Spinal cord (tissue), 3 donors: ENCODE data around the genes USP34, EHBP1, OTX1 and VPS54.

DNA sequence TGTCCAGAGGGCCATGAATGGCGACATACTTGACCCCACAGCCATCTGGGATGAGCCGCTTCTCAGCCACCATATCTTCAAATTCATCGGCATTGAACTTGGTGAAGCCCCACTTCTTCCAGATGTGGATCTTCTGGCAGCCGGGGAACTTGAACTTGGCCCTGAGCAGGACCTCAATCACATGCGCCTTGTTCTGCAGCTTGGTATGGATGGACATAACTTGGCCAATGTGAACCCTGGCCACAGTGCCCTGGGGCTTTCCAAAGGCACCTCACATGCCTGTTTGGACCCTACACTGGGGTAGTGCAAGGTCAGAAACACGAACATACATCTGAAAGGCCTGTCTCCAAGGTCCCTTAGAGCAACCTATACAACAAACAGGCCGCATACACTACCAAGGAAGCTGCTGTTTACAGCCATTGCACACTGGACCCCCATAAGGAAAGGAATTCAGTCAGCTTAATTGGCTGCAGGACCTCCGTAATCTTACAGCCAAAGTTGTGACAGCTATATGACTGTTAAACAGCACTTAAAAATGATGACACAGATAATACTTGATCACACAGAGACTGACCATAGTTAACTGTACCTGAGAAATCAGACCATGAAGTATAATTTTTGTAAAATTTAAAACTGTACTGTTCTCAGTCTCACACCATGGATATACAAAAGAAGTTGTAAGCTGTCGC is 53.8 kb downstream of the USP34 start:
- PRO-cap = no peak
- RAMPAGE, long total RNA = no peak

- PRO-cap = no peak
- RAMPAGE, long total RNA = no peak
Observed at GRCh38 chr2:61421064-61421561, 49.8 kb downstream of the USP34 start.

GRCh38 chr2:61470975-61471883 is at the start of gene USP34:
USP34 (minus strand) TSS chr2:61471087.
- PRO-cap = bidirectional peak, plus-strand start at chr2:61471372, minus-strand start at chr2:61471166
- RAMPAGE, long total RNA = start-site peak on the plus strand at chr2:61471327-61471386, 12 and 20 reads in 2 replicates

GRCh38 chr2:61707826-61708556 is 145.9 kb downstream of the FAM161A start:
- PRO-cap = no peak
- RAMPAGE, long total RNA = no peak

GRCh38 chr2:62146610-62147270 is 49.2 kb upstream of the B3GNT2 start:
- PRO-cap = no peak
- RAMPAGE, long total RNA = no peak

GRCh38 chr2:62192769-62193199 is 3.1 kb upstream of the B3GNT2 start:
- PRO-cap = no peak
- RAMPAGE, long total RNA = no peak

DNA sequence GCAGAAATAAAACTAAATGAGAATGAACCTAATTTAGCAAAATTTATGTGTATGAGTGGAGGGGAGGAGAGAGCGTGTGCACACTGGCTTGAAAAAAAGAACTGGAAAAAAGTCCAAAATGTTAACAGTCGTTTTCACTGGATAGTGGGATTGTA is 607 bp upstream of the TMEM17 start:
- PRO-cap = no peak
- RAMPAGE, long total RNA = no peak

GRCh38 chr2:62705117-62706077 is at the start of gene EHBP1:
EHBP1 (plus strand) TSS chr2:62705713.
- PRO-cap = no peak
- RAMPAGE, long total RNA = no peak

DNA sequence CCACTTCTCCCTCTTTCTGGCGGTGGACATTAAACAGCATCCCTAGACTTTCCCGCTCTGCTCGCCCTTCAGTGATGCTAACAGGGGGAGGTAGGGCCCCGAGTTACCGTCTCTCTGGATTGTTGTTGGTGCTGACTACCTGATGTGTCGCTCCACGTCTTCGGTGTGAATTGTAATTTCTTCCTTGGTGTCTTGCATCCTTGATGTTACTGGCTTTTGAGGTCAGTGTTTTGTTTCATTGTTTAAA is 944 bp downstream of the EHBP1 start:
- PRO-cap = no peak
- RAMPAGE, long total RNA = no peak

DNA sequence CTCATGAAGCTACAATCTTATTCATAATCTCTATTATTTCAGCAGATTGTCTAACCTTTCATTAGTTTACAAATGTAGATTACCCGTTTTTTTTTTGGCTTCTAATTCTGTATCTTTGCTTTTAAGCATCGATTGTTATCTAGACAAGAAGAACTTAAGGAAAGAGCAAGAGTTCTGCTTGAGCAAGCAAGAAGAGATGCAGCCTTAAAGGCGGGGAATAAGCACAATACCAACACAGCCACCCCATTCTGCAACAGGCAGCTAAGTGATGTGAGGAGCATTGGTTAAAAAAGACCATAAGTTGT is 95.3 kb upstream of the OTX1 start:
- PRO-cap = no peak
- RAMPAGE, long total RNA = no peak

DNA sequence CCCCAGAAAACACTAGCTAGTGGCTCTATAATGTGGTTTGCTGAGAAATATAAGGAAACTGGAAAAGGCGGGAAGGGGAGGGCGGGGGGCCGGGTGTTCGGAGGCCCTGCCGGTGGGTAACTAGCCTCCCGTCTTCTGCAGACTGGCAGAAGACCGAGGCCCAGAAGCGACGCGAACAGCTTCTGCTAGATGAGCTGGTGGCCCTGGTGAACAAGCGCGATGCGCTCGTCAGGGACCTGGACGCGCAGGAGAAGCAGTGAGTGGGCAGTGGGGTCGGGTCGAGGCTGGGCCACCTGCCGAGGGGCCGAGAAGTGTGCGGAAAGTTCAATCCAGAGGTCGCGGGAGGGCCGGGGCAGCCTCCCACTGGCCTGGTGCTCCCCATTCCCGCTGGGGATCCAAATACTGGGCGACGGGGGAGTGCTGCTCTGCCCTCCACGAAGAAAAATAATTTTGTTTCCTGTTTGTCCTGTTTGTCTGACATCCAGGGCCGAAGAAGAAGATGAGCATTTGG is 5.7 kb upstream of the OTX1 start:
- PRO-cap = no peak
- RAMPAGE, long total RNA = no peak

GRCh38 chr2:63050004-63050660 is 498 bp upstream of the OTX1 start:
- PRO-cap = no peak
- RAMPAGE, long total RNA = no peak

GRCh38 chr2:63050661-63051387 is at the start of gene OTX1:
OTX1 (plus strand) TSS chr2:63050830.
- PRO-cap = no peak
- RAMPAGE, long total RNA = no peak

DNA sequence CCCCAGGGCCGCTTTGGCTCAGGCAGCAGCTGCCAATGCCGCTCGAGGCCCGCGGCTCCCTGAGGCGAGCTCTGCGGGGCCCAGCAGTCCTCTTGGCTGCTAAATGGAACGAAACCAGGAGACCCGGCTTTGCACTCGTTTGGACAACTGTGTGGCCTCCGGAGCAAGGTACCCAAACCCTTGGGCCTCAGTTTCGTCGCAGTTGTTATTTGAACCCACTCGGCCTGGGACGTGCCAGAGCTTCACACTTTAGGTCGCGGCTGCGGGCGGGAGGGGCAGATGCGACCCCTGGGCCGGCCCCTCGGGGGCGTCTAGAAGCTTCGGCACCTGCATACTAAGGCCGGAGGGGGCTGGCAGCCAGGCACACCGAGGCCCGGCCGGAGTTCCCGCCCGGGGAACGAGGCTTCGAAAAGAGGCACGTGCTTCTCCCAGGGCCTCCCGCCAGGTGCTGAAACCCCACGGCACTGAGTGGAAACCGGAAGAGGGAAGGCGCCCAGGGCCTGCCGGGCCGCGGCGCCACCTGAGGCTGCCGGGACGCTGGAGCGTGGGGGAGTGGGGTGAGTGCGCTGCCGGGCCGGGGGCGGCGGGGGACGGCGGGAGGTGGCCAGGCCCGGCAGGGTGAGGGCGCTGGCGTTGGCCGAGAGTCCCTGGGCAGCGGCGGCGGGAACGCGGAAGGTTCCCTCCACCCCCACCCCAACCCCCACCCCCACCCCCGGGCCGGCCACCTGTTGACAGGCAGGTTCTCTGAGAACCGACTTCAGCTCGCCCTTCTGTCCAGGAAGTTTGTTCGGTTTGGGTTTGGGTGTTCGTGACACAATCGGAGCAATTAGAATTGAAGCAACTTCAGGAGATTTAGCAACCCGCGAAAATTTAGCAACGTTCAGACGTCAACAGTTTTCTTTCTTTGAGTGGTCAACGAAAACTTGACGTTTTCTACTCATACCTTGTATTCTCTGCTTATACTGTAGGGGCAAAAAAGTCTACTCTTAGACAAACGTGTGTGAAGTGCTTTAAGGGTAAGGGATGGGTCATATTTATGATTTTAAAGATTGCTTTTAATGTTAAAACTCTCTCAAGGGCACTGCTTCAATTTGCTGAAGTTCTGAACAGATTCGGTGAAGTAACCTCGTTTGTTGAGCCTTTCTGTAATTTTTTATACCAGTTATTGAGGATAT is 9.0 kb downstream of the OTX1 start:
- PRO-cap = no peak
- RAMPAGE, long total RNA = no peak

DNA sequence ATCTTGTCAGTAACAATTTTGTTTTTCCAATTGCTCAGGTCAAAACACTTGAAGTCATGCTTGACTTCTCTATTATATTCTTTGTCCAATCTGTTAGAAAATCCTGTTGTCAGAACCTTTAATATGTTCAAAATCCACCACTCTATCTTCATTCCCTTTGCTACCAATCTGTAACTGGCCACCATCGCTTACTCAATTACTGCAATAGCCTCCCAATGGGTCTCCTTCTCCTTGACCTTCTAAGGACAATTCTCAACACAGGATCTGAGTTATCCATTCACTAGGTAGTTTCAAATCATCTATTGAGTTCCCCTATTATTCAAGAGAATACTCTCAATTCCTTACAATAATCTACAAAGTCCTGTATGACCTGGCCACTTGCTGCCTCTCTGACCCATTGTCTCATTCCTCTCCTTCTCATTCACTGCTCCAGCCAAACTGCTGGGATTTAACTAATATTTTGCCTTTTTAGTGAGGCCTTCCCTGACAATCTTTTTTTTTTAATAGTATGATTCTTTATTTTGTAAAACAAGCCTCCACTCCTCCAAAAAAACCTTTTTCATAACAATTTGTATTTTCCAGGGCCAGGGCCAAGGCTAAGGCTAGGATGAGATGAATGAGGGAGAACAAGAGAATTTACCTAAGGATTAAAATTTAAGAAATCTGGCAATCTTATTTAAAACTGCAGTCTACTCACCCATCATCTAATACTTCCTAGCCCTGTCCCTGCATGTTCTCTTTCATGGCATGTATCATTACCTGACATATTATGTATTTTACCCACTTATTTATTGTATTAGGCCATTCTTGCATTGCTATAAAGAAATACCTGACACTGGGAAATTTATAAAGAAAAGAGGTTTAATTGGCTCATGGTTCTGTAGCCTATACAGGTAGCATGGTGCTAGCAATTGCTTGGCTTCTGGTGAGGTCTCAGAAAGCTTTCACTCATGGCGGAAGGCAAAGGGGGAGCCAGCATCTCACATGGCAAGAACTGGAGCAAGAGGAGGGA is 216.8 kb downstream of the WDPCP start:
- PRO-cap = no peak
- RAMPAGE, long total RNA = no peak

- PRO-cap = no peak
- RAMPAGE, long total RNA = no peak
Observed at GRCh38 chr2:63590483-63591552, 2.1 kb downstream of the MDH1 start.

GRCh38 chr2:63949928-63950442 is 69.2 kb downstream of the VPS54 start:
- PRO-cap = no peak
- RAMPAGE, long total RNA = no peak

GRCh38 chr2:64012521-64013211 is 6.6 kb downstream of the VPS54 start:
- PRO-cap = no peak
- RAMPAGE, long total RNA = no peak

- PRO-cap = no peak
- RAMPAGE, long total RNA = no peak
Observed at GRCh38 chr2:64018514-64019627, at the start of gene VPS54. VPS54 (minus strand) TSS chr2:64019428.

GRCh38 chr2:64090210-64090720 is 54.0 kb downstream of the PELI1 start:
- PRO-cap = no peak
- RAMPAGE, long total RNA = no peak